SEM (cell line): ENCODE measurements around a stretch of chr11.

- PRO-cap, result no peak
Measured at GRCh38 chr11:134332263-134332828, 558 bp downstream of the GLB1L2 start.

DNA sequence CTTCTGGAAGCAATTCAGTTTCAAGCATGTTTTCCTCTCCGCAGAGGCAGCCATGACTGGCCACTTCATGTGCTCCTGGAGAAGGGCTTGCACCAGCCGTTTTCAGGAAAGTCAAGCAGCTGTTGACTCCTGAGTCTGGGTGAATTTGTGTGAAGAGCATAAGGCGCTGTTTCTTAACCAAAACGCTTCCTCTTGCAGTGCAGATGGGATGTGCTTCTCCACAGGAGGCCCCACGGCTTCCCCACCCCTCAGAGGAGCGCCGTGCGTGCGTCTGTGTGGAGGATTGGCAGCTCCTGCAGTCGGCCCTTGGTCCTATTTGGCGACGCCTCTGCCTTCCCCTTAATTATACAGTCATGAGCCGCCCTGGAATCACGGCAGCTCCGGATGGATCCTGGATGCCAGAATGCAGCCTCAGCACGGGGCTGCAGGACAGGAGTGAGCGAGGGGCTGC, 54.1 kb upstream of the B3GAT1 start:
- PRO-cap, result no peak

DNA sequence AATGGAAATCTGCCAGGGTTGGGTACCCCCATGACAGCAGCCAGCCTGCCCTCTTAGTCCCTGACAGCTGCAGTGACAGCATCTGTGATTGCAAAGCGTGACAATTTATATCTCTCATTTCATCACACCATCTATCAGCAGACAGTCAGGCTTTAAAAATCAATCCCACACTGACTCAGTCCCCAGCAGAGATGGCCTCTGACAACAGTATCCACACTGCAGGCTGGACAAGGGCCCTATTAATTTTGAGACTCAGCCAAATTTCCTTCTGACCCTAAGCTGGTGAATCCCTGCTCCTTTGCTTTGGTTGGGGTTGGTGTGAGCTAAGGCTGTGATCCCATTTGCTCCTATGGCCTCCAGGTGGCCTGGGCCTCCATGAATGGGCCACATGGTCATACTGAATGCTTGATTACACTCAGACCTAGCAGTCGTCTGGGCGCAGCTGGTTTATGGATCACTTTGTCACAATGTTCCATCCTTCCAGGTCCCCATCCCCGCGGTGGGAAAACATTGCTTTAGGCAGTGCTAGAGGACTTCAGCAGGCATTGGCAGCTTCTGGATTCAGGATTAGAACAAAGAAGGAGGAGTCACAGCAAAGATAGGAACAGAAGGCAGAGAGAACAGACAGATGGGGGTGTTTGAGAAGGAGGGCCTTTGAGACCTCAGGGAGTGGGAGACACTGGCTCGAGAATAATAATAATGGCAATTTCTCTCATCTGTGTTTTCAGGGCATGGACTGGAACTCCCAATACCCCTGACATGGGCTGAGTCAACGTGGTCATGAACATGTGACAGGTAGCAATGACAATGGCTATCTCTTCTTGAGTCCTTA, 68.3 kb upstream of the B3GAT1 start:
- PRO-cap, result no peak

DNA sequence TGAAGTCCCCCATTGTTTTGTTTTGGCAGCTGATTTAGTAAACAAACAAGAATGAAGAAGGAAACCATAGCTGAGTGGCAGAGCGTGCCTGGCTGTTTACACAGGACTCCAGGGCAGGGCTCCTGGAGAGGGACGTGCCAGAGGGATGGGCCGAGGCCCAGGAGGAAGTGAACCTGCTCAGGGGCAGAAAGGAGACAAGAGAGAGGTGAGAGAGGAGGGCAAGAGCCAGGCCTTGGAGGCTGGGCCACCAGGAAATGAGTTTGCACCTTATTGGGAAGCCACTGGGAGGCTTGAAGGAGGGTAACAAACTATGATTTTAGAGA, 85.6 kb upstream of the B3GAT1 start:
- PRO-cap, result no peak

DNA sequence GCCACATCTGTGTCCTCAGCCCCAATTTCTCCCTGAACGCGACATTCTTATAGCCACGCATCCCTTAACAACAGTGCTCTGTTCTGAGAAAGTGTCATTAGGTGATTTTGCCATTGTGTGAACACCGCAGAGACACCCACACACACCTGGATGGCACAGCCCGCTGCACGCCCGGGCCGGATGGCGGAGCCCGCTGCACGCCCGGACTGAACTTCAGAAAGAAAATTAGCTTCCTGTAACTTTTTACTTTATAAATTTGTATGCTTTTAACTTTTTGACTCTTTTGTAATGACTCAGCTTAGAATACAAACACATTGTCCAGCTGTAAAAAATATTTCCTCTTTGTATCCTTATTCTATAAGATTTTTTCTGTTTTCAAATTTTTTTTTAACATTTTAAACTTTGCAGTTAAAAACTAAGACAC, 567.1 kb upstream of the B3GAT1 start:
- PRO-cap, result no peak